LNCaP clone FGC (cell line): ENCODE results near the genes SYCP2 and CDH26.

DNA sequence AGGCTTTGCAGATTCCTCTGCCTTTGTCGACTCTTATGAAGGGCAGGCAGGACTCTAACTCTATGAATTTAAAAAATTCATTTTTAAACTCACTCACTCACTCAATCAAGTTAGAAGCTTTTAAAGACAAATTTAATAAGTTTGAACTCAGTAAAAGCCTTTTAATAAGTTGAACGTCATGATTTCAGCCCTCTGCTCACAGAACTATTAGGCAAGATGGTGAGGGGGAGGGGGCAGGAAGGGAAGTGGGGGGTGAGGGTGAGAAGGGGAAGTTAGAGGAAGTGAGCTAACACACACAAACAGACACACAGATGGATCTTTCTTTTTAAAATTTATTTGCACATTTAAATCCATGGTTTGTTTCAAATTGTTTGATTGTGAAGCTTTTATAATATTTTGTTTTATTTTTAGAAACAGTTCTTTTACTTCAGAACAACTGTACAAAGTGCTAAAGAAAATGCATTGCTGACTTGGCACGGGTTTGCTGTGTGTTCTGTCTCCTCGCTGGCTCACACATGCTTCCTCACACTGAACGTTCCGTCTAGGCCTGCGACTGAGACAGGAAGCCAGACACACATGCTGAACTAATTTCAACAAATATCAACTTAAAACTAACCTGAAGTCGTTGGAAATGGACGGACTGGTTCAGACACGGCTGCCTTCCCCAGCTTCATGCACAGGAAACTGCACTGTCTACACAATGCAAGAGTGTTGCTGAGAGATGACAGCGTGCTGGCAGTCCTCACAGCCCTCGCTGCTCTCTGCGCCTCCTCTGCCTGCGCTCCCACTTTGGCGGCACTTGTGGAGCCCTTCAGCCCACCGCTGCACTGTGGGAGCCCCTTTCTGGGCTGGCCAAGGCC, 7.9 kb upstream of the ZBP1 start:
- RRBS, 2 experiments = no CpG with 5 or more reads among the region's 16 CpGs

- RRBS, 2 experiments = no CpG with 5 or more reads among the region's 1 CpG
These were observed 92.4 kb upstream of the PMEPA1 start for GRCh38 chr20:57802308-57802507.

DNA sequence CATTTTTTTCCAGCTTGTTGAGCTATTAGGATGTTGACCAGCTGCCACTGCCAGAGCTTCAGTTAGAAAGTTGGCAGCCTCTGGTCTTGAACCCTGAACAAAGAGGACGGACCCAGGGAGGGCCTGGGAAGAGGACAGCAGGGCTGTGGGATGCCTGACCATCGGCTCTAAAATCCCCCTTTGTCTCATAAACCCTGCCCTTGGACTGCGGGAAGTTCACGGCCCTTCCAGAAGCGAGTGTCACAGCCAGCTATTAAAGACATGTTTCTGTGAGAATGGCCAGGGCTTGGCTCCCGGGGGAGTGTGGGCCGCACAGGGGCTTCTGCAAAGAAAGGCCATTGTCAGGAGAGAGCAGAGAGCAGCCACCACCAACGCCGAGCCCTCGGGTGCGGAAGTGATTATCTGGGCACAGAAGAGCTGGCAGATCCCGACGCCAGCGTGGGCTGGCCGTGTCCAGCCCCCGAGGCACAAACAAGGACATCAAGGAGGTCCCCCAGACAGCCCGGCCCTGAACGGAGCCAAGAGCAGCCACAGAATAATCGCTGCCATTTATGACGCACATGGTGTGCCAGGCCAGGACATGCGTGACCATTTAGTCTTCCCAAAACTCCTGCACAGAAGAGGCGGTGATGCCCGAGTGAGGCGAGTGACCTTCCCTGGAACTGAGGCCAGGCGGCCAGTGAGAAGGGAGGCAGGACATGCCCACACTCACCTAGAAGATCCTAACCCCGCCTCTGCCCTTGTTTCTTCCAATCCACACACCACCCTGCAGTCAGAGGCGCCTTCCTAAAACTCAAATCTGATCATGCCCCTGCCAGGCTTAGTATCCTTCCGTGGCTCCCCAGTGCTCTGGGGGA, 111.0 kb upstream of the C20orf85 start:
- RRBS, 2 experiments = no CpG with 5 or more reads among the region's 28 CpGs

DNA sequence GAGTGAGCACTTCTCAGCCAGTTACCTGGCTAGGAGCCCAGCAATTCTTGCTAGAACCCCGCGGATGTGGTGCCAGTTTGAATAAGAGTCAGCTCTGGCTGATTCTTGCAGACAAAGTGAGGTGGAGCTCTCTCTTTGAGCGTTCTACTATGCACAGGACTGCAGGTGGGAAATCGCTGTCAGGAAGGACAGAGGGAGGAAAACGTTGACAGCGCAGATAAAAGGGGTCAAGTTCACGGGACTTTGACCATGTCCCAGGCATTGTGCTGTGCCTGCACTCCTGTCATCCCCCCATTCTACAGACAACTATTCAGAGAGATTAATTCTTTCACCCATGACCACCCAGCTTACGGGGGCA, 15.2 kb upstream of the C20orf85 start:
- RRBS, 2 experiments = no CpG with 5 or more reads among the region's 8 CpGs

DNA sequence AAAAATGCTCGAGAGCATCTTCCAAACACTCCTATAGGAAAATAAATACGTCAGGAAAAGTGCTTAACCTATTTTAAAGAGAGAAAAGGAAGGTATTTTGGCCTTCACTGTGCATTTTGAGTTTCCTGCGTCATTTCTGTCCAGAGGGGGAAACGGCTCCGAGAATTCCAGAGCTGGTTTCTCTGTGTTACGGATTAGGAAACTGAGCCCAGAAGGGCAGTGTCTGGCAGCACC, 3.1 kb downstream of the ANKRD60 start:
- RRBS, 2 experiments = no CpG with 5 or more reads among the region's 6 CpGs

DNA sequence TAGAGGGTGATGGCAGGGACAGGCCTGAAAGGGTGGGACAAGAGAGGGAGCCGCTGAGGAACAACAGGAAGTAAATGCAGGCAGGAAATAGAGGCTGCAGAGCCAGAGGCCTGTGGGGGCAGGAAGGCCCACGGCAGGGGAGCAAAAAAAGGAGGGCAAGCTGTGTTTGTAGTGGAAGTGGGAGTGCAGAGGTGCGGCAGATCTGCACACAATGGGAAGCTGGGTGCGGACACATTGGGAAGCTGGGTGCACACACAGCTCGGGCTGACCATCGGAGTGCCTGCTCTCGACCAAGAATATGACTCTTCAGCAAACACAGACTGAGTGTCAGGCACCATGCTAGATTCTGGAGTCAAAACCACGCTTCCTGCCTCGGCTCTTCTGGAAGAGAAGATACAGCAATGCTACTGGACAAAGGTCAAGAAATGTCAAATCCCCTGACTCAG, 40.5 kb upstream of the RAB22A start:
- RRBS, 2 experiments = no CpG with 5 or more reads among the region's 9 CpGs

- RRBS, 2 experiments = no CpG with 5 or more reads among the region's 8 CpGs
These were observed 1.8 kb downstream of the VAPB start for GRCh38 chr20:58390705-58391441.

DNA sequence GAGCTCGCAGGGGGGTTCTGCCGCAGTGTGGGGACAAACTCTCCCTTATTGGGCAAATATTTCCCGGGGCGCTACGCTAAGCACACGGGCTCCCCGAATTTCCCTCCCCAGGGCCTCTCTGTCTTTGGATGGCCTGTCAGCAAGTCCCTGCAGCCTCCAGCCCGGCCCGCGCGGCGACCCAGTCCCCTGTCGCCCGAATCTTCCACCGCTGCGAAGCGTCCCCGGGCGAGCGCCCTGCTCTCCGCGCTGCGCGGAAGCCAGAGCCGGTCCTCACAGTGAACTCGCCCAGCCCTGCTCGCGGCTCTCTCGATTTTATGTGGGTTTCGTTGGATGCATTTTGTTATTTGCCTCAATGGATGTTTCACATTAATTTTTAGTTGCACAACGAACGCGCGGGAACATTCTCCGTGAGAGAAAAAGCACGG, 1.6 kb upstream of the STX16 start:
- RRBS, 2 experiments = 96 to 97% methylated on average over 18 to 23 of the region's 36 CpGs

GRCh38 chr20:58690613-58691331, 1.8 kb upstream of the NPEPL1 start:
- RRBS, 2 experiments = no CpG with 5 or more reads among the region's 9 CpGs

DNA sequence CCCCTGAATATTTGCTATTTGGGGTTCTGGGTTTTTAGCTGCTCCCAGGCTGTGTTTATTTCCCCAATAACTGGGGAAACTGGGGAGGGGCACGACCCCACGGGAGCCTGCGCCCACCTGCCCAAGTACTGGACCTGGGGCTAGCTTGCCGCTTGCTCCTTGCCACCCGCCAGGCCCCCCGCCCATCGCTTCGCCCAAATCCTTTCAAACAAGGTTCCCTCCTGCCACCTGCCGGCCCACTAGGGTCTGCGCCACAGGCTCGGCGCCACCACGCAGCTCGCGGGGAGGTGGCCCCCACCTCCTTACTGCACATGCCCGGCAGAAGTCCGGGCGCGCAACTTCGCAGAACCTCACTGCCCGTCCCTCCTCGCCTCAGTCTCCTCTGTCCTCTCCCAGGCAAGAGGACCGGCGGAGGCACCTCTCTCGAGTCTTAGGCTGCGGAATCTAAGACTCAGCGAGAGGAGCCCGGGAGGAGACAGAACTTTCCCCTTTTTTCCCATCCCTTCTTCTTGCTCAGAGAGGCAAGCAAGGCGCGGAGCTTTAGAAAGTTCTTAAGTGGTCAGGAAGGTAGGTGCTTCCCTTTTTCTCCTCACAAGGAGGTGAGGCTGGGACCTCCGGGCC, 51.7 kb upstream of the GNAS start:
- RRBS, 2 experiments = 12 to 14% methylated on average over 16 of the region's 31 CpGs

- RRBS, 2 experiments = 29 to 36% methylated on average over 46 of the region's 126 CpGs
These were observed 2.3 kb upstream of the GNAS start for GRCh38 chr20:58888536-58889703.

DNA sequence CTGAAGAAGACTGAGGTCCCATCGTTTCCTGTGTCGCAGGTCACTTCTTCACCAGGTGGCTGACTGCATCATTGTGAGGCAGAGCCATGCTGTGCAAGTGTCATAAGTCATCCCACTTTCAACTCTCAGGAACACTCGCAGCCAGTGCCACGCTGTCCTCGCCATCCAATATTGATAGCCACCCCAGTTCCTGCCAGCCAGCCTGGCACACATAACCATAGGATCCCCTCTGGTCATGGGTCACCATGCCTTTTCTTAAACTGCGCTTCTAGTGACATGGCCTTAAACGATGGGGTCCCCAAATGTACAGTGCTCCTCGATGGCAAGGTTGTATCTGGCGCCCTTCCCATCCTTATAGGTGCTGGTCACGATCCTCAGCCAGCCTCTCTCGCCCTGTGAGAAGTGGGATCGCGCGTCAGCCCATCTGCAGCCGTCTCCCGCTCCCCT, 11.7 kb downstream of the CTSZ start:
- RRBS, 2 experiments = no CpG with 5 or more reads among the region's 16 CpGs

GRCh38 chr20:59010289-59010929, 3.4 kb upstream of the CTSZ start:
- RRBS, 2 experiments = 80 to 100% methylated on average over 2 of the region's 7 CpGs

- RRBS, 2 experiments = 72% methylated on average over 3 of the region's 17 CpGs; no CpG with 5 or more reads in 1 of the 2 experiments
These were observed 731 bp upstream of the PRELID3B start for GRCh38 chr20:59043274-59043760.

- RRBS, 2 experiments = no CpG with 5 or more reads among the region's 13 CpGs
These were observed 15.6 kb downstream of the ZNF831 start for GRCh38 chr20:59179105-59179682.

DNA sequence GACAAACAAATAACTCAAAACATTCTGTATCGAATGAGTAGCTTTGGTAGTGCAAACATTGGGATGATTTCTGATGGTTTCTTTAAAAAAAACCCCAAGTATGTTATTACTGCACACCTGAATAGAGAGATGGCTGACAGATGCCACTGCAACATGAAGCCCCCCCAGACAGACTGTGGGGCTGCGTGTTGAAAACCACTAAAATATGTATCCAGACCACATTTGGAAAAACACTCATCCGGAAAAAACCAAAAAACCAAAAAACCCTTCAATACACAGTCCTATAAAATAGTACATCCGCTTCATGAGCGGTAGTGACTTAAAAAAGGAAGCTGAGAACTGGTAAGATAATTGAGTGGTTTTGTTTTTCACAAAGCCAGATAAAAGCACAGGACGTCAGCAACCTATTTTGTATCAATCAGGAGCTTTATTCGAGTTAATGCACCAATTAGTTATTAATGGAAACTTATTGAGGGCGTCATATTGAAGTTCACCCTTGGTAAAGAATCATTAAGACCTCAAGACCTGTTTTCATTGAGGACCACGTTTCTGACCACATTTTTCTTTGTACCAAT, 47.0 kb upstream of the EDN3 start:
- RRBS, 2 experiments = no CpG with 5 or more reads among the region's 9 CpGs

GRCh38 chr20:59289920-59290497, 10.4 kb upstream of the EDN3 start:
- RRBS, 2 experiments = no CpG with 5 or more reads among the region's 6 CpGs

DNA sequence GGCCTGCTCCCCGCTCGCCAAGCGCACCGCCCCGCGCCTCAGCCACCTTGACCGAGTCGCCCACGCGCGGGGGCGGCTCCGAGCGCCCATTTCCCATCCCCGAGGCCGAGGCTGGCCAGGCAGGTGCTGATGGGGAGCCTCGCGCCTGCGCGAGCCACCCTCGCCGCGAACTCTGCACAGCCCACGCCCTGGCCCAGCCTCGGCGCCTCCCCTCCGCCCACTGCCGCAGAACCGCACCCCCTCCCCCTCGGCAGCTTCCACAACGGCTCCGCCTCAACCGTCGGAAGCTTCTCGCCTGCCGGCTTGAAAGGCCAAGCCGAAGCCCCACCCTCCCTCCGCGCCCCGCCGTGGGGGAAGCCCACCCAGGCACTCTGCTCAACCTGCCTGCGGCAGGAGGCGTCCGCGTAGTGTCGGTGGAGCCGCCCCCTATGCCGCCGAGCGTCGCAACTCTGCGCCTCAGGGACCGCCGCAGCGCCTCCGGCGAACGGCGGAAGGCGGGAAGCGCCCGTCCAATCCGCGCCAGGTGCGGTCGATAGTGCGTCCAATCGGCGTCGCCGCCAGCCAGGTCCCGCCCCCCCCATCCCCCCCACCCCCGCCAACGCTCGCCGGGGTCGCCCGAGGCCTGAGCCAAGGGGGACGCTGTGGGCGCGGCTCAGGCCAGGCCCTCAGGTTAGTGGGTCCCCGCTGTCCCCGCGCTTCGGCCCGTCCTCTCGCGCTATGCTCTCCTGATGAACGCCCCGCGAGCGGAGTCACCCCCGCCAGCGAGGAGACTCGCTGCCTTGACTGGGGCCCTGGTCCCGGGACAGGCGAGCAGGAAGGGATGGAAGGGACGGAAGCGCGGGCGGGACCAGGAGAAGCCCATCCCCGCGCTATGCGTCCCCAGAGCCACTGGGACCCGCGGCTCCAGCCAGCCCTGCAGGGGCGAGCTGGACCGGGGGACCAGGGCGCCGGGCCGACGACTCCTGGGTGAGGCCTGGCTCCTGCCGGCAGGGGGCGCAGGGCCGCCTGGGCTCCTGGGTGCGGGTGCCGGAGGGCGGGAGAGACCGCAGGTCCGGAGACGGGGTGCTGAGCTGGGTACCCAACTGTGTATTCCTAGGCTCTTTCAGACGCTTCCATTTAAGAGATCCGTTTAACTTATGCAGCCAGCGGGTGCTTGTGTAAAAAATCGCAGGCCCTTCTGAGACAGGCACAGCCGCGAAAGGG, at the start of gene SYCP2:
TSS of gene SYCP2 (minus strand) at position 453 of the 1,203 bp plus-strand sequence.
- RRBS, 2 experiments = 33 to 49% methylated on average over 5 to 7 of the region's 127 CpGs

- RRBS, 2 experiments = 3 to 5% methylated on average over 2 of the region's 10 CpGs
These were observed at the start of gene CDH26 for GRCh38 chr20:59958055-59959189. CDH26 (plus strand) TSS chr20:59958423.

- RRBS, 2 experiments = 39 to 47% methylated on average over 8 of the region's 83 CpGs
These were observed 129.2 kb downstream of the CDH26 start for GRCh38 chr20:60087259-60088030.